ENCODE measurements around the genes DDAH2 and AGER.

GRCh38 chr6:31711106-31711689 lies 4.0 kb upstream of the LY6G6D start:
- PRO-cap: no peak

- PRO-cap: no peak
Measured at GRCh38 chr6:31713691-31714384, 1.3 kb upstream of the LY6G6D start.

- PRO-cap: bidirectional peak, plus-strand start at chr6:31729625, minus-strand start at chr6:31729325
Measured at GRCh38 chr6:31728973-31729715, at the start of gene DDAH2. TSS of gene DDAH2 (minus strand) at chr6:31729299.

DNA sequence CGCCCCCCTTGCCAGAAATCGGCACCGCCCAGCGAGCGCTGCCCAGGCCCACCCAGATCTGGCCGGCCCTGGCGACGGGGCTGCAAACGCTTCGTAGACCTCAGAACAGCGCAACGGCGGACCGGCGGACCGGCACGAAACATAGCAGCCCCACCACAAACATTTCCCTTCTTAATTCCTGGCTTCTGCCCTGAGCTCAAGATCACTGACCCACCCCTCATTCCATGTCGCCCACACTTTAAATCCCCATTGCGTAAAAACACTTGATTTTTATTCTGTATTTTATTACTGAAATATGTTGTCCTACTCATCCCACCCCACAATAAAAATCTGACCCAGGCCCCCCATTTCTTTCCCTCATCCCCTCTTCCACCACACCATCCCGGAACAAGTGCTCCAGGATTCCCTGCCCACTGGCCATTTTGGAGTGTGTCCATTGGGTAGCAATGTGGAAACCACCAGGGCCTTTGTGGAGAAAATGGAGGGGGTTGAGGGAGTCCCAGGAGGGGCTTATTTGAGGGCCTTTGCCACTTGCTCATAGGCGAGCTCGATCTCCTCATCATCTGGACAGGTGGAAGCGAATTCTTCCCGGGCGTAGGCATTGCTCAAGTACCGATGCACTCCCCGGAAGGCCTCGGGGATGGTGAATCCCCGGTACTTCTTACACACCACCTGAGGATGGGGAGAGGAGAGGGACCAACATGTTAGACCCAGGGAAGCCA lies 1.4 kb upstream of the DDAH2 start:
- PRO-cap: bidirectional peak, plus-strand start at position 85 of the sequence, minus-strand start outside the sequence

DNA sequence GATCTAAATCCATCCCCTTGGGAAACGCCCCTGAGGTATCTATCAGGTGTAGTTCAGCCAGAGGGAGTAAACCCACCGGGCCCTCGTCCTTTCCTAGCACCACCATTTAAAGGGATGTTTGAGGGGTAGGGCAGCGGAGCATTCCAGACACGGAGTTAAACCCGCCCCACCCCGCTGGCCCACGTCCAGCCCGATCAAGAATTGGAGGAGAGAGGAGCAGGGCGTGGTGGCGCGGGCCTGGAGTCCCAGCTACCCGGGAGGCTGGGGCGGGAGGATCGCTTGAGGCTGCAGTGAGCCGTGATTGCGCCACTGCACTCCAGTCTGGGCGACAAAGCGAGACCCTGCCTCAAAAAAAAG lies 5.9 kb downstream of the HSPA1A start:
- PRO-cap: bidirectional peak, plus-strand start at position 197 of the sequence, minus-strand start at position 155 of the sequence

- PRO-cap: bidirectional peak, plus-strand start at chr6:31821817, minus-strand start at chr6:31821820
Measured at GRCh38 chr6:31821607-31821912, 6.0 kb upstream of the HSPA1B start.

DNA sequence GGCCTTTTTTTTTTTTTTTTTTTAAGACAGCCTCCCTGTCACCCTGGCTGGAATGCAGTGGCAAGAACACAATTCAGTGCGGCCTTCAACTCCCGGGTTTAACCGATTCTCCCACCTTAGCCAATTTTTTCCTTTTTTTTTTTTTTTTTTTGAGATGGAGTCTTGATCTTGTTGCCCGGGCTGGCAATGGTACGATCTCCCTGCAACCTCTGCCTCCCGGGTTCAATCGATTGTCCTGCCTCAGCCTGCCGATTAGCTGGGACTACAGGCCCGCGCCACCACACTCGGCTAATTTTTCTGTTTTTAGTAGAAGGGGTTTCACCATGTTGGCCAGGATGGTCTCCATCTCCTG lies 8.3 kb downstream of the HSPA1B start:
- PRO-cap: no peak

DNA sequence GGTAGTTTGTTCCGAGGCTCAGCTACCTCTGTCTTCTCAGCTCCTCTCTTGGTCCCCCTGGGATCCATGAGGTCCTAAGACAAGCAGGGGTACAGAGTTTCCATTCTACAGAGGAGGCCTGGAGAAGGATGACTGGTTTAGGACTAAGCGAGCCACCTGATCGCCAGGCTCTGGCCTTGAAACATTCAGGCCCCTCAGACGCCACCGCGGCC lies 424 bp downstream of the DXO start:
- PRO-cap: no peak

DNA sequence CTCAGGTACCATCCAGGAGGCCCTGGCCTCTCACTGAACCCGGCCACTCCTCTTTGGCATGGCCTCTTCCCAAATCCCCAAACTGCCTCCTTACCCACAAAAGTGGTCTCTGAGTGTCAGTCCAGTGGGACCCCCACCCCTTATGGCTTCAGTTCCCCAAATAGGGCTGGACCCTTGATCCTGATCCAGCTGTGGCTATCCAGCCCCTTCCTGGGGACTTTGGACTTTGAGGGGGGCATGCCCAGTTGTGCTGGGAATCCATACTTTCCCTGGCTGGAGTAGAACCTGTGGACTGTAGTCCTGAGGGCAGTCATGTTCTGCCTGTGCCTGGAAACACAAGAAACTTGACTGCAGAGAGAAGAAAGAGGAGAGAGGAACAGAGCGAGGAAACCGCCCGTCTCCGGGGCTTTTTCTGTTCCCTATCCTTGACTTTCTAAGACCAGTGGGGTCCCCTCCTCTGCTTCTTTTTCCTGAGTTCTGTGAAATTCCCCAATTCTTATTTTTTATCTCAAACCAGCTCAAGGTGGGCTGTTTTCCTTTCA lies 1.0 kb upstream of the CYP21A2 start:
- PRO-cap: no peak

DNA sequence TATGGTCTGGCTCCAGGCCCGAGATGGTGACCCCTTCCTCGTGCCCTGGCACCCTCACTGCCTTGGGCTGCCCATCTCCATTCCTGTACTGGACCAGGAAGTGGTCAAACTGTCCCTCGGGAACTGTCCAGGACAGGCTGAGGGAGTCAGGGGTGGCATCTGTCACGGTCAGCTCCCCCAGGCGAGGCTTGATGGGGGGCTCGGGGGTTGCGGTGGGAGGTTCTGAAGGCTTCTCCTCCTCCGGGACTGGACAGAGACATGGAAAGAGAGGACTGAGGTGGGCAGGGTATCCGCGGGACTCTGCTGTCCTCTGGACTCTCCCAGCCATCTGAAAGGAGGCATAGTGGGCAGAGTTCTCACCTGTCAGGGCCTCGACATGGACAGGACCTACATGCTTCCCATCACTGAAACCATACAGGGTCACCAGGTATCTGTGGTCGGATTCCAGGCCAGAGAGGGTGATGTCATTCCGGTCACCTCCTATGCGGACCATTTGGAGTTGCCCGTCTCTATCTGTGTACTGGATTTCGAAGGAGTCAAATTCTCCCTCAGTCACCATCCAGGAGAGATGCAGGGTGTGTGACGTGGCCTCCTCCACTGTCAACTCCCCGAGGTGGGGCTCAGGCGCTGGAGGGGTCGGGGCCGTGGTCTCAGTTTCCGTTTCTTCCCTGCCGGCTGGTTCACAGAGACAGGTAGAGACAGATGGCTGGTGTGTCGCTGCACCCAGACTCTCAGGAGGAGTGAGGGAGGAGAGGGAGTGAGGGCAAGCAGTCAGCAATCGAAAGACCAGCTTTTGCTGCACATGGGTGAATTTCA lies 30.5 kb downstream of the CYP21A2 start:
- PRO-cap: no peak

DNA sequence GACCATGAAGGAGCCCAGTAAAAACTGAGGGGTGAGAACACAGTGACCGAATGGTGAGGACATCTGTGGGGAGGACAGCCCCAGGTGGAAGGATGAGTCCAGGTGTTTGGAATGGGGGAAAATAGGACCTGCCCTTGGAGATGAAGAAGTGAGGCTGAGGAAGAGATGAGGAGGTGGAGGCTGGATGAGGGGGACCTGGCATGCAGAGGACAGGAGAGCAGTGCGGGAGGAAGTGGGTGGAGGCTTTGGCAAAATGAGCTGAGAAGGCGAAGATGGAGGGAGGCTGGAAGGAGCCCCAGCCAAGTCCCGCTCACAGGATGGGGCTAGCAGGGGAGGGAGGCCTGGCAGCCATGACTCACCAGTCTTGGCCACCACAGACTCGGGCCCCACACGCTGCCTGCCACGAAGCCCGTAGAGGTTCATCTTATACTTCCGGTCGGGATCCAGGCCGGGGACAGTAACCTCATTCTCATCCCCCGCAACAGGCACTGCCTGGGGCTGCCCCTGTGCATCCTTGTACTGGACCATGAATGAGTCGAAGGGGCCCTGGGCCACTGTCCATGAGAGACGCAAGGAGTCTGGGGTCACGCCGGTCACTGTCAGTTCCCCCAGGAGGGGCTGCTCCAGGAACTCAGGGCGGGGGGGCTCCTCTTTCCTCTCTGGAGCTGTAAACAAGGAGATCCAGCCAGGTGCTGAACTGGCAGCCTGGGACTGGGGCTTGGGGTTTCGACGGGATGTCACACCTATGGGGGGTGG lies 28.0 kb downstream of the TNXB start:
- PRO-cap: no peak

GRCh38 chr6:32093143-32093709 lies 15.9 kb downstream of the TNXB start:
- PRO-cap: no peak

DNA sequence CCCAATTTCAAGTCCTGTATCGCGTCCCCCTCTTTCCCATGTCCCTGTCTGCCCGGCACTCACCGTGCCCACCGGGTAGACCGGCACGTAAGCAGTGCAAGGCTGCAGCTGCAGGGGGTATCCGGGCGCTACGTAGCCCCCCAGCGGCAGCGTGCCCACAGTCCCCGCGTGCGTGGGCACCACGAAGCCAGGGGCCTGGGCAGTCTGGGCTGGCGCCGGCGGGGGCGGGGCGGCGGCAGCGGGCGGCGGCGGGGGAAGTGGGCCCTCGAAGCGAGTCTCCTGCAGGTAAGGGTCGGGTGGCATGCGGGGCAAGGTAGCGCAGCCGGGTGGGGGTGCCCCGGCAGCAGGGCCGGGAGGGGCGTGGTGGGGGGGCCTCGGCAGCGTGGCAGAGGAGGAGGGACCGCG lies 1.4 kb downstream of the PRRT1 start:
- PRO-cap: no peak

- PRO-cap: no peak
Measured at GRCh38 chr6:32163478-32163965, 873 bp upstream of the EGFL8 start.

GRCh38 chr6:32183887-32184813 lies at the start of gene AGER:
TSS of gene AGER (minus strand) at chr6:32184253.
- PRO-cap: no peak

- PRO-cap: no peak
Measured at GRCh38 chr6:32191625-32192377, 642 bp downstream of the GPSM3 start.

DNA sequence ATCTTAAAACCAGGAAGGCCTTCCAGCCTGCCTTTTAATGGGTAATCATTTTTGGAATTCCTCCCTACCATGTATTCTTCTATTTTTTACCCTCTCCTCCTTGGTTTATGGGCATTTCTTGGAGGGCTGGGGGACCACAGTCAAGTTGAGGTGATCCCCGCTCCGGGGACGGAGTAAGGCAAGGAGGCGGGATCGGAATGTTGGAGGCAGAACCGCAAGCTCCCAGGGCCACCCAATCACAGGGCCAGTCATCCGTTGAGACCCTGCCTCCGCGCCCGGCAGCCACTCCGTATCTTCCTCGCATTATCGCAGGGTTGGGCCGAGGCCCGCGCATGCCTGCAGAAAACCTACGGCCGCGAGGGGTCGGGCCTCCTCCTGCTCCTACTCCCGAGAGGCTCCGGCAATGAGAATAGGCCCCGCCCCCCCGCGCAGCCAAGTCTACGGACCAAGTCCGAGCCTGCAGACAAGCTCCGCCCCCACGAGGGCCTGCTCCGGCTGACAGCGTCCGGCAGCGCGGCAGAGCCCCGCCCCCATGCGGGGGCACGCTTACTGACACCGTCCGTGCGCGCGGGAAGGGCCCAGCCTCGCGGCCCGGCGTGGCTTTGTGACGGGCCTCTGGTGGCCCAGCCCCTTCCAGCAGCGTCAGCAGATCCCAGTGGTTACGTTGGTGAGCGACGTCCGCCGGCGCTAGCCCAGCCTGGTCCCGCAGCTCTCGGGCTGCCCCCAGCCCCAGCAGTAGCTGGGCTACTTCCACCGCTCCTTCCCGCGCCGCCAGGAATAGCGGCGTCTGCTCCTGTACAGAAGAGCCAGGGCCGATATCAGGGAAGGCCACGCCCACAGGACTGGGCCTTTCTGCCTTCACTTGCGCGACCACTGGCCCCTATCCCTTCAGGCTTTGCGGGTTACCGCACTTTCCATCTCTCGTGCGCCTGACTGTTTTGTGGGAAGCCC lies 3.2 kb upstream of the GPSM3 start:
- PRO-cap: bidirectional peak, plus-strand start at position 658 of the sequence, minus-strand start at position 147 of the sequence; bidirectional peak, plus-strand start at position 803 of the sequence, minus-strand start at position 789 of the sequence

GRCh38 chr6:32222747-32223685 lies 851 bp downstream of the NOTCH4 start:
- PRO-cap: no peak

DNA sequence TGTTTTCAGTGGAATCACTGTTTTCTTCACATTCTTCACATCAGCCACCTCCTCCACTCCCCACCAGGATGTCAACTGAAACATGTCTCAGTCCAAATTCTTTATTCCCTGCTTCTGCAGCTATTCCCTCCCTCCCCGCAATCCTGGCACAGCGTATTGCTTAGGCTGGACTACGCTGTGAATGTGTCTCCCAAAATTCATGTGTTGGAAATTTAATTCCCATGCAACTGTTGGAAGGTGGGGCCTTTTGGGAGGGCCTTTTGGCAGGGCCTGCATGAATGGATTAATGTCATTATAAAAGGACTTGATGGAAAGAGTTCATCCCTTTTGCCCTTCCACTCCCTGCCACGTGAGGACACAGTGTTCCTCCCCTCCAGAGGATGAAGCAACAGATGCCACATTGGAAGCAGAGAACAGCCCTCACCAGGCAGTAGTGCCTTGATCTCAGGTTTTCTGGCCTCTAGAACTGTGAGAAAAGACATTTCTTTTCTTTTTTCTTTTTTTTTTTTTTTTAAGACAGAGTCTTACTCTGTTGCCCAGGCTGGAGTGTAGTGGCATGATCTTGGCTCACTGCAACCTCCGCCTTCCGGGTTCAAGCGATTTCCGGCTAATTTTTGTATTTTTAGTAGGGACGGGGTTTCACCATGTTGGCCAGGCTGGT lies 20.5 kb upstream of the NOTCH4 start:
- PRO-cap: unidirectional peak, plus-strand start at position 391 of the sequence

DNA sequence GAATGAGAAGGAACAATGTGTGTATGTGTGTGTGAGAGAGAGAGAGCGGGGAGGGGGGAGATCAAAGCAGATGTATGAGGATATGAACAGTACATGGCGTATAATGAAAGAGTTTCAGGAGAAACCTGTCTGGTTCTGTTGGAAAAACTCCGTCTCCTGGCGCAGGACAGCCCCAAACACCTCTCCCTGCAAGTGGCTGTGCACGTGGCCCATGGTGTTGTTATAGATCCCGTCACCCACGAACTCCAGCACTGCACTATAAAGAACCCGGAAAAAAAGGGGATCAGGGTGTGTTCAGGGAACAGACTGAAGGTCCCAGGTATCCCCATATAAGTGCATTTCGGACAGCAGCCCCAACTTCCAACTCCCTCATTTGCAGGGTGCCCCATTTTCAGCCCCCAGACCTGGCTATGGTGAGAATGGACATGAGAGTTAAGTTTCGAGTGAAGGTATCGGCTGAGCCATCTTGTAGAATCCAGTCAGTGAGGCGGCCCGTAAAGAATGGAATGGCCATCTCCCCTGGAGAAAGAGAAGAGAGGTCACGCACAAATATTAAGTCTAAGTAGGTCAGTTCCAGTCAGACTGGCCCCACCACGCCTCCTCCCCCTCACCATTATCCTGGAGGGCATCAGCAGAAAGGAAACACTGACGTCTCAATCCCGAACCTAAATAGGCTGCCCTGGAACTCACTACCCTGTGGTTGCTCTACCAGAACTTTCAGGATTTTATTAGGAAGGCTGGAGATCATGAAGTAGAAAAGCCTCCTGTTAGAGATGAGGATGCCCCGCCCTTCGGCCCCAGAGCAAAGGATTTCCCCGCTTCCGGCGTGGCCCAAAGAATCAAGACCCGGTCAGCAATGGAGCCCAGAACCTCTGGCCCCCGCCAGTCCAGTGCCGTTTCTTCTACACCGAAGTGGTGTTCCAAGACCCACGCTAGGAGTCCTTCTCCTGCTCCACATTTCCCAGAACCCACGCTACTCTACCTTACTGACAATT lies 1.2 kb downstream of the TAP1 start:
- PRO-cap: bidirectional peak, plus-strand start at position 641 of the sequence, minus-strand start at position 503 of the sequence; unidirectional peak, plus-strand start at position 842 of the sequence